ENCODE data around the genes AKNA, TMEM268, TEX53 and TNC.

- RRBS = no CpG with 5 or more reads among the region's 10 CpGs
Observed at GRCh38 chr9:114176368-114177103, 21.2 kb downstream of the COL27A1 start.

DNA sequence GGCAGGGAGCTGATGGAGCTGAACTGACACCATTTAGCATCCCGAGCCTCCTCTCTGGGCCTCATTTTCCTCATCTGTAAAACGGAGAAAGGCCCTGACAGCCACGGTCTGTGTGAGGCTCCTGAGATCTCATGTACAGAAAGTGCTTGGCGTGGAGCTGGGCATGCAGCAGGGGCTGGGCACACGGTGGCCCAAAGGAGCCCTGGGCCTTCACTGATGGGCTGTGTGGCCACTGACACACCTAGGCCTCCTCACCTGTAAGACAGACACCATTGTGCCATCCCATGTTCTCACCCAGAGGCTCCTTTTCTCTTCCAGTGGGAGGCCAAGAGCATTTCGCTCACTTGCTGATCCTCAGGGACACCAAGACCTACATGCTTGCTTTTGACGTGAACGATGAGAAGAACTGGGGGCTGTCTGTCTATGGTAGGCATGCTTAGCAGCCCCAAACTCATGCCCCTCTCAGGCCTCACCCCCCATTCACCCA, 1.6 kb downstream of the ORM1 start:
- RRBS = no CpG with 5 or more reads among the region's 8 CpGs

GRCh38 chr9:114331011-114331483, 1.4 kb downstream of the ORM2 start:
- RRBS = no CpG with 5 or more reads among the region's 9 CpGs

DNA sequence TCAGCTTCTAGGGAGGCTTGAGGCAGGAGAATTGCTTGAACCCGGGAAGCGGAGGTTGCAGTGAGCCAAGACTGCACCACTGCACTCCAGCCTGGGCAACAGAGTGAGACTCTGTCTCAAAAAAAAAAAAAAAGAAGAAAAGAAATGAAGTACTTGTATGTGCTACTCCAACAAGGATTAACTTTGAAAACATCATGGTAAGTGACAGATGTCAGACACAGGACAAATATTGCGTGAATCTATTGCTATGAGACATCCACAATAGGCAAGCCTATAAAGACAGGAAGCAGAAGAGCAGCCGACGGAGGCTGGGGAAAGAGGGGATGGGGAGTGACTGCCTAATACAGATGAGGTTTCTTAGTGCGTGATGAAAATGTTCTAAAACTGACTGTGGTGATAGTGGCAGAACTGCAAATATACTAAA, 21.6 kb downstream of the AKNA start:
- RRBS = no CpG with 5 or more reads among the region's 6 CpGs

DNA sequence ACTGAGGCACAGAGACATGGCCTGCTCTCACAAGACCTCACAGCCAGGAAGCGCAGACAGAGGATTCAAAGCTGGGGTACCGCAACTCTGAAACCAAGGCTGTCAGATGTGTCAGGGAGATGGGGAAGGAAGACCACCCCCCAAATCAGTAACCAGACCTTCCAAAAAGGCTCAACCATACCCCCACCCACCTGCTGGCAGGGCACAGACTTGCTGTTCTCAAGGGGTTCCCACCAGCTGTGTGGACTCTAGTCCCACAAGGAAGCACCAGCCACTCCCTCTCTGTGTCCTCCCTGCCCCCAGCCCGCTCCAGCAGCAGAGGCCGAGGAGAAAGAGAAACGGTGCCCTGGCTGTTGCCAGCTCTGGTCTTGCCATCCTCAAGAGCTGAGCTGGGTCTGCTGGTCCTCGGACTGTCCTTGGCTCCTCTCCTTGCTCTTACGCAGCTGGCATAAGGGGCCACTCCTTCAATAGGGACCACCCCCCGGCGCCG, 740 bp downstream of the AKNA start:
- RRBS = no CpG with 5 or more reads among the region's 10 CpGs

DNA sequence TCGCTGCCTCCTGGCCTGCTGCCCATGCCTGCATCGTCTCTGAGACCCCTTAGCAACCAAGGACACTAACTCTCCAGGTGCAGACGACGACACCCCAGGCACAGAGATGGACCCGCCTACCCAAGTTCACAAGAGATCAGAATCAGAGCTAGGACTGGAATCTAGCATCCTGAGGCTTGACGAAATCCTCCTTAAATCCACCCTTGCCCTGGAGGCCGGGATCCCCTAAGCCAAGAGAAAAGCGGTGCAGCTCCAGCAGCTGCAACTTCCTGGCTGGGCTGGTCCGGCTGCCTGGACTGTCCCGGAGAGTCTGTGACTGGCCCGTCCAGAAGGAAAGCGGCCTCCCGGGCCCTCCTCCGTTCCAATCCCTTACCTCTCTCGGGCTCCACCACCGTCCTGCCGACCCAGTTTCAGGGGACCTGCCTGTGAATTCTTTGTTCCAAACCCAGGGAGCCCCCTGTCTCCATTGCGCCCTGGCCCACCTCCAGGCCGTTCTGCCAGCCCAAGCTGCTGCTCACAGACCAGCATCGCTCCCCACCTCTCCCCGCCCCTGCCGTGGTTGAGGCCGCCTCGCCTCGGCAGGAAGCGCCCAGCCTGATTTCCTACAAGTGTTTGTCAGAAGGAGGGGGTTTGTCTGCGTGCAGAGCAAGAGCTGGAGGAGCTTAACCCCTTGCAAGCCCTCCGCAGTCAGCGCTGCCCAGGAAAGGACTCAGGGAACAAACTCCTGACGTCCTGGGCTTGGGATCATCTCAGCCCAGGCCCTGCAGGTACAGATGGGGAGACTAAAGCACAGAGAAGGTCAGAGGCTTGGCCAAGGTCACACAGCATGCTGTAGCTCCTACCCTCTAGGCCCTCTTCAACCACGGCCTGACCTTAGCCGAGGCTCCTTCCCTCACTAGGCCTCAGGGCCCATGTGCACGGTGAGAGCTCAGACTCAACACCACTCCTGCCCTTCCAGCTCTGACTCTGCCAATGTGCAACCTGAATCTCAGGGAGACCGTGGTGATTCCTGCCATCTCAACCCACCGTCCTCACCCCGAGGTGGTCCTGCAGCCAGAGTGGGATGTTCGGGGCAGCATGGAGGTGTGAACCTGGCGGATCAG, at the start of gene AKNA:
TSS of gene AKNA (minus strand) at position 496 of the 1,103 bp plus-strand sequence.
- RRBS = 51% methylated on average over 6 of the region's 38 CpGs

DNA sequence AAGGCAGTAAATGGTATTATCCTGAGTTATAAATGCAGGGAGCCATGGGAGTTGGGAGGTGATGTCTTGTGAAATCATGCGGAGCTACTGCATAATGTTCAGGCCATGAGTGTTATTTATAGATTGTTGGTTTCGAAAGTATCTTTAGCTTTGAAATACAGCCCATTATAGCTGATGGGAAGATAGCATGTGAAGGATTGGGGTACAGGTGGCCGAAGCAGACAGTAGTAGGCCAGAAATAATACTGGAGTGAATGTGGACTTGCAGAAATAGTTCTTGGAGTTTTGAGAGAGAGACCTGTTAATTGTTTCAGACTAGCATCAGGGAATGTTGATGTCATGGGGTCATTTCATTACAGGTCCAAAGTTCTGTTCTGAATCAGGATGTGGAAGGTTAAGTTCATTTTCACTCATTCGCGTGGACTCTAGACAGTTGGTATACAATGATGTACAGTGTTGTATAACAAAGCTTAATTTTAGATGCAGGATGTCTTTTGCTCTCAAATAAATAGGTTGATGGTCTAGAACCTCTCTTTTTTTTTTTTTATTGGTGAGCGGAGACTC, 3.8 kb downstream of the ATP6V1G1 start:
- RRBS = no CpG with 5 or more reads among the region's 6 CpGs

- RRBS = 1% methylated on average over 51 of the region's 104 CpGs
Observed at GRCh38 chr9:114611056-114612035, at the start of gene TMEM268. Gene TMEM268 (plus strand): TSS chr9:114611291.

GRCh38 chr9:114657610-114658207, at the start of gene TEX53:
Gene TEX53 (minus strand): TSS chr9:114657805.
- RRBS = no CpG with 5 or more reads among the region's 11 CpGs

GRCh38 chr9:115035823-115036710, 81.9 kb downstream of the TNC start:
- RRBS = no CpG with 5 or more reads among the region's 17 CpGs

- RRBS = 40% methylated on average over 1 of the region's 9 CpGs
Observed at GRCh38 chr9:115116339-115117149, 1.4 kb downstream of the TNC start.

GRCh38 chr9:115117859-115118891, at the start of gene TNC:
Gene TNC (minus strand): TSS chr9:115118157.
- RRBS = no CpG with 5 or more reads among the region's 40 CpGs

- RRBS = no CpG with 5 or more reads among the region's 2 CpGs
Observed at GRCh38 chr9:115203088-115203779, 85.3 kb upstream of the TNC start.

GRCh38 chr9:115615837-115616264, 497.9 kb upstream of the TNC start:
- RRBS = no CpG with 5 or more reads among the region's 1 CpG

DNA sequence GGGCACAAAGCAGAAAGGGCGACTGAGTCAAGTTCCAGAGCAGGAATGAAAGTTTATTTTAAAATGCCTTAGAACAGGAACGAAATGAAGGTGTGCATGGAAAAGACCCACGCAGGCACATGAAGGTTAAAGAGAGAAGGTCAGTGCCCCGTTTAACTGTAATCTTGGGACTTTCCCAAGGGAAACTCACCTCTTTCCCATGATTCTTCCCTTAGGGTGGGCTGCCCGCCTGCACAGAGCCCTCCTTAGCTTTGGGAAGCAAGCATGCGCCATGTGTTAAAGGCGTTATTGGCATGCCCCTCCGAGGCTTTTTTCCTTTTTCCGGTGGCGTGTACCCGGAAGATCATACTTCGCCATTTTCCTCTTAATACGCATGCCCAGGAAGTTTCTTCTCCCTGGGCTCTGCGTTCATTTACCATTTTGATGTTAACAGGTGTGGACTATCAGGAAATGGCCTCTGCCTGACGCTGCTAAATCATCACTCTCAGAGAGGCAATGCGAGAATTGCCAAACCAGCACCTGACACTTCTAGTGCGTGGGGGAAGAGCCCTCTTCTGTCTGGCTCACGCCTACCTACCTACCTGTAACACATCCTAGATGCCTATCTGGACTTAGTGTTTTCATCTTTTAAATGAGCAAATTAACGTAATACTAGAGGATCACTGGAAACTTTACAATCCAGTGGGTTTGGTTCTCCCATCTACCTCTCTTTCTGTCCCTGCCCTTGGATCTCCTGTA, 409.5 kb upstream of the PAPPA start:
- RRBS = no CpG with 5 or more reads among the region's 19 CpGs

GRCh38 chr9:115760695-115761176, 392.9 kb upstream of the PAPPA start:
- RRBS = no CpG with 5 or more reads among the region's 1 CpG

DNA sequence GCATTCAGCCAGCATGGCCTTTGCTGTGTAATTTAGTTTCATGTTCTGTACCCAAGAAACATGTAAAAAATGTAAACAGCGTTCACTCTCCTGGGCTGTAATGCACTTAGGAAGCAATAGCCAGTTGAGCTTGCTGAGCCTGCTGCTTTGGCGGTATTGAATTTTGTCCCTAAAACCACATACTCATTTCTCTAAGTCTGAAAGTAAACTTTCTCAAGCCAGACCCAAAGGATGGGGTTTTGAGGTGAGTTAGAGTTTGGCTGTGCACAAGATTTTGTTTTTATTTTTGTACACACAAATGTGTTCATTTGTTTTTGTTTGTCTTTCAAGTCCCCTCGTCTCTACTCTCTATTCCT, 158.7 kb downstream of the PAPPA start:
- RRBS = no CpG with 5 or more reads among the region's 3 CpGs

- RRBS = no CpG with 5 or more reads among the region's 11 CpGs
Observed at GRCh38 chr9:116322974-116323575, 169.5 kb downstream of the PAPPA start.

DNA sequence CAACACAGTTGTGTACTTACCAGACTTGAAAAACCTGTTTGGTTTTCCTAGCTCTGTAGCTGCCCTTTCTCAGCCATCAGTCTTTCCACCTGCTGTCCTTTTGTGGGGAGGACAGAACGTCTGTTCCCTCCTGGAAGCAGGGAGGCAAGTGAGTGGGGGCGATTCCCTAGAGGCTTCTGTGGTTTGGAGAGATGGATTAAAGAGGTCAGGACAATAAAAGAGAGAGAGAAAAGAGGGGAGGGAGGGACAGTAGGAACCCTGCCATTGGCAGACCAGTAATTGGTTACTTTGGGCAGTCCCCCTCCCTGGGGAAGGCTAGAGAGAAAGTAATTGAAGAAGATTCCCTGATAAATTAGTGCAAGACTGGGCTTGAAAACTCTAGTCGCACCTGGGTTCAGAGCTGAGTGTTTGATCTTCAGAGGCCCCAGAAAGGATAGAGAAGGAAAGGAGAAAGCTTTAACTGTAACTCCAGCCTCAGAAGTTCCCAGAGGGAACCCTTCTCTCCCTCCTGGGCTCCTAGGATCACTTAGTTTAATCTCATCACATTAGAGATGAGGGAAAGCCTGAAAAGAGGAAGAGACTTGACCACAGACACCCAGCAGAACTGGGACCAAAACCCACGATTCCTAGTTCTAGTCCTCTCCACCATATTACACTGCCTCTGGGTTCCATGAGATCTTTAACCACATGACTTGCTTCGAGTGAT, 14.5 kb downstream of the ASTN2 start:
- RRBS = no CpG with 5 or more reads among the region's 5 CpGs

GRCh38 chr9:117415555-117416032, 737 bp upstream of the ASTN2 start:
- RRBS = no CpG with 5 or more reads among the region's 11 CpGs